HTR-8/SVneo (cell line): ENCODE measurements around a stretch of chr1.

DNA sequence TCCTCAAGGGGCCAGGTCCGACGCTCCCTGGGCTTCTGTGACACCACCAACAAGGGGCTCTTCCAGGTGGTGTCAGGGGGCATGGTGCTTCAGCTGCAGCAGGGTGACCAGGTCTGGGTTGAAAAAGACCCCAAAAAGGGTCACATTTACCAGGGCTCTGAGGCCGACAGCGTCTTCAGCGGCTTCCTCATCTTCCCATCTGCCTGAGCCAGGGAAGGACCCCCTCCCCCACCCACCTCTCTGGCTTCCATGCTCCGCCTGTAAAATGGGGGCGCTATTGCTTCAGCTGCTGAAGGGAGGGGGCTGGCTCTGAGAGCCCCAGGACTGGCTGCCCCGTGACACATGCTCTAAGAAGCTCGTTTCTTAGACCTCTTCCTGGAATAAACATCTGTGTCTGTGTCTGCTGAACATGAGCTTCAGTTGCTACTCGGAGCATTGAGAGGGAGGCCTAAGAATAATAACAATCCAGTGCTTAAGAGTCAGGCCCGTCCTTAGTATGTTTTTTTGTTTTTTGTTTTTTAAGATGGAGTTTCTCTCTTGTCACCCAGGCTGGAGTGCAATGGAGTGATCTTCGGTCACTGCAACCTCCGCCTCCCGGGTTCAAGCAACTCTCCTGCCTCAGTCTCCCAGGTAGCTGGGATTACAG lies 2.9 kb downstream of the C1QA start:
- RRBS, result no CpG with 5 or more reads among the region's 14 CpGs

GRCh38 chr1:22645776-22646508 lies 2.5 kb downstream of the C1QC start:
- RRBS, result no CpG with 5 or more reads among the region's 10 CpGs

DNA sequence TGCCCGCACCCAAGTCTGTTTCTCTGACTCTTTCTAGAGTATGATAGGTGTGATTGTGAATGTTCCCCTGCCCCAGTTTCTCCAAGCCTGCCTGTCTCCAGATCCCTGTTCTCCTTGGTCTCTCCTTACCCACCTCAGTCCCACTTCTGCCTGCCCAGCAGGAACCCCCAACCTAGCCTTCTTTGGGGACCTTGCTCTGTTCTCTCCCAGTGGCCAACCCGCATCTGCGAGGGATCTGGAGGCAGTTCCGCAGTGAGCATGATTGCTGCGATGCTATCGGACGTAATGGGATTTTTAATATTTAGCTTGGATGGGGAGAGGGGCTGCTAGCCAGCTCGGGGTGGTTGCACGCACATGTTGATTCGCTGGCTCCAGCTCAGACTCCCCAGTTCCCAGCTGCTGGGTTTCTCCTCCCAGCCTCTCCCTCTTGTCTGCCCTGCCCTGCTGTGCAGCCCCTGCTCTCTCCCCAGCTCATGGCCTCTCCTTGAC lies 79.9 kb downstream of the EPHB2 start:
- RRBS, result no CpG with 5 or more reads among the region's 10 CpGs

DNA sequence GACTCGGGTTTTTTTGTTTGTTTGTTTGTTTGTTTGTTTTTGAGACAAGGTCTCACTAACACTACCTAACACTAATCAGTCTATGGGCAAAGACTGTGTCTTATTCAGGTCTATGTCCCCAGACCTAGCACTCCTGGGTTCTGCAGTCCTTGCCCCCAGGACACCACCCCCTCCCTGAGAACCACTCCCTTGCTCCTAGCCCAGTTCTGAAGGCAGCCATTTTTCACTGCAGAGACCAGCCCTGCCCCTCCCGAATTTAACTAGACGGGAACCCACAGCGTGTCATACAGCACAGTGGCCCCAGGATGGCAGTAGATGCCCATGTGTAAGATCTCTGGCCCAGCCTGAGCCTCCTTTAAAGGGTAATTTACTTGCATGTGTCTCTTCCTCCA lies 3.6 kb upstream of the LACTBL1 start:
- RRBS, result no CpG with 5 or more reads among the region's 4 CpGs

- RRBS, result no CpG with 5 or more reads among the region's 1 CpG
These were observed 11.0 kb downstream of the KDM1A start for GRCh38 chr1:23030209-23030699.

- RRBS, result no CpG with 5 or more reads among the region's 8 CpGs
These were observed 74.3 kb downstream of the KDM1A start for GRCh38 chr1:23093503-23093976.

- RRBS, result no CpG with 5 or more reads among the region's 2 CpGs
These were observed 68.1 kb downstream of the HTR1D start for GRCh38 chr1:23149060-23149683.

GRCh38 chr1:23480413-23481184 lies 3.4 kb downstream of the ASAP3 start:
- RRBS, result no CpG with 5 or more reads among the region's 7 CpGs

GRCh38 chr1:23556518-23557123 lies 2.7 kb downstream of the ID3 start:
- RRBS, result no CpG with 5 or more reads among the region's 3 CpGs

DNA sequence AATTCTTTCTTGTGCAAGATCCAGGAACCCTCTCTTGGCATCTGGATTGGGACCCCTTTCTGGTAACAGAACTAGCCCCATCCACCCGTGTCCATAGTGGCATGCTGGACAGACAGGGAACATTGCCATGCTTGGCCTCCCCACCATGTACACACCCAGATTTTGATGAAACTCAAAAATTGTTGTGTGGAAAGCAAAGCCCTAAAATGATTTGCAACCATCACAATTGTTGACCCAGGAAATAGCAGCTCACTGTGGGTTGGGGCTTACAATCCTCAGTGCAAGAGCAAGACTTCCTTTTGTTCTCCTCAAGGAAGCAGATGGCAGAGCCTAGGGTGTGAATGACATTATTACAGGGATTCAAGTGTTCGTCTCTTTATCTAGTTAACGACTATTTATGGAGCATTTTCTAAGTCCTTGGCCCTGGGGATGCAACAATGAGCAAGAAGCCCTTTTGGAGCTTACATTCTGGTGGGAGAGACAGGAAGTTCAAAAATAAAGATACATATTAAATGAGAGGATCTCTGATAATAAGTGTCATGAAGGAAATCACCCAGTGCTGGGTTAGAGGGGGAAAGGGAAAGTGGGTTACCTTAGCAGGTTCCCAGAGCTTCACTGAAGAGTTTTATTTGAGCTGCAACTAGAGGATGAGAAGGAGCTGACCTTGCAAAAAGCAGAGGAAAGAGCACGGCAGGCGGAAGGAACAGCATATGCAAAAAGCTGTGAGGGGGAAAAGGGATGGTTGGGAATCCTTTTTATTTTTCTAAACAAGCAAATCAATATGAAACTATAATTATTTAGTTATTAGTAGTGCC lies 38.4 kb upstream of the ID3 start:
- RRBS, result no CpG with 5 or more reads among the region's 5 CpGs

GRCh38 chr1:23695558-23696747 lies 4.3 kb downstream of the RPL11 start:
- RRBS, result no CpG with 5 or more reads among the region's 7 CpGs

- RRBS, result no CpG with 5 or more reads among the region's 5 CpGs
These were observed 1.9 kb upstream of the LYPLA2 start for GRCh38 chr1:23788716-23789783.

DNA sequence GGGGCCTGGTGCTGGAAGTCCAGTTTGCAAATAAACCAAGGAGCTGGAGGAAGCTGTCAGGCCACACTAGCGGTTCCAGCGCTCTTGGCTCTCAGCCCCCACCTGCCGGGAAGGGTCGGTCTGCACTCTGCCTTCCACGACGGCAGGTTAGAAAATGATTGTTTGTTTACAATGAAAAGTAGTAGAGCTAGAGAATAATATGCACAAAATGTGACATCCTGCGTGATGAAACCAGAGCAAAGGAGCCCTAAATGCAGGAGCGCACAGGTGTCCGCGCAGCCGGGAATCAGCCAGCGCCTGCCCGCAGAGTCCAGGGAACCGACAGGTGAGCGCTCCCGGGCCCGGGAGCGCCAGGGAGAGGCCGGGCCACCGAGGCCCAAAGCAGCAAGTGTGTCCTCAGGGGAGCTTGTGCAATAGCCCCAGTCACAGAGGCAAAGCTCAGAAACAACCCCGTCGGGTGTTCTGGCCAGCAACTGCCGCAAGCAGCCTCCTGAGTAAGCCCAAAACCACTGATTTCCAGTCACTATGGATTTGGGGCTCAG lies 723 bp upstream of the GALE start:
- RRBS, result 79% methylated on average over 6 of the region's 23 CpGs

DNA sequence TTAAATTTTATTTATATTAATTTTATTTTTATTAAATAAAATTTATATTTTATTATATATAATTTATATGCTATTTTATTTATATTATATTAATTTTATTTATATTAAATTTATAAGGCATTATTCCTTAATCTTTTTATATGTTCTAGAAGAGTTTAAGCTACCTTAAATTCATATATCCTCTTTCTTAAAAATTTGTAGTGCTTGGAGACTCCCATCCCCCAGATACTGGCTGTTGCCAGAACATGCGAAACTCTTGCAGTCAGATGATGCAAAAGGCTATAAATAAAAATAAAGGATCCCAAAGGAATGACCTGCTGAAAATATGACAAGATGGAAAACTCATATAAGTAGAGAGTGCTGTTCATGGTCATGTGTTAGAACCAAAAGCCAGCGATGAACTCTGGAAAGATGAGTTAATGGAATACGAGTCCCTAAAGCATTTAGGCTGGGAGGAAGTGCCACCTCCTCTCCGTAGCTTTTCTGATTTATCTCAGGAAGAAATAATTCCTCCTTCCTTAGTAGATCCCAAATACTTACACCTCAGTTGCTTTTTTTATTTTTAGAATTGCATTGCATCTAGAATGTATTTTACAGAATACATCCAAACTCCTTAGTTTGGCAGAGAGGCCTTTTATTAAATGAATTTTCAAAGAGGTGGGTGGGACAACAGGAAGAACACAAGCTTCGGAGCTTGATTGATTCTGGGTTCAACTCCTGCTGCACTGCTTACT lies 35.7 kb upstream of the SRSF10 start:
- RRBS, result no CpG with 5 or more reads among the region's 5 CpGs

GRCh38 chr1:24105689-24106248 lies 6.2 kb downstream of the MYOM3 start:
- RRBS, result no CpG with 5 or more reads among the region's 14 CpGs

- RRBS, result no CpG with 5 or more reads among the region's 10 CpGs
These were observed 18.3 kb upstream of the IL22RA1 start for GRCh38 chr1:24161097-24161697.

DNA sequence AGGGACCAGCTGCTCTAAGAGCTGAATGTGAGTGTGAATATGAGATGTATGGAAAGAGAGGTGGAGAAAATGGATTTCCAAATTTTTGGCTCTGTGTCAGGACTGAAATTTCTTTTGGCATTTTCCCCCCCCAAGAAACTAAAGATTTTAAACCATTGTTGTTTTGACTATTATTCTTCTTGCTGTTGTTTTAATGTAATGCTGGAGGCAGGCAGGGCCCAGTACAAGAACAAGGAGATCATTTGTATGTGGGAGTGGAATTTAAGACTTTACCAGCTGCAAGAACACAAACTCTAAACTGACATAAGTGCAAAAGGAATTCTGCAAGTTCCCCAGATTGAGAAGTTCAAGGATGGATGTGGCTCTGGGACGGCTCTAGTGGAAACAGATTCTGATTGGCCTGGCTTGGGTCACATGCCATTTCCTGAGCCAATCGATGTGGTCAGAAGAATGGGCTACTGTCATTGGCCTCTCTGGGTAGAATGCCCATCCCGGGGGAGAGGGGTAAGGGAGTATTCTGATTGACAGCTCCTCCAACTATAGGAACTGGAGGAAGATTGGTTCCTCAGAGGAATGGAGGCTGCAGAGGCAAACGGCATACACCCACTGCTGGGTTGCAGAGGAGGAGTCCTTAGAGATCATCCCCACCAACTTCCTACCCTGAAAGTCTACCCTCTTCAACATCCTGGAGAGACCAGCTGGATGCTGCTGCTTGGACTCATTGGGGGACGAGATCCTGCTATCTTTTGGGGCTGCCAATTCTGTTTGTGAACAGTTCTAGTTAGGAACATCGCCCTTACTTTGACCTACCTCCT lies 5.9 kb upstream of the IFNLR1 start:
- RRBS, result no CpG with 5 or more reads among the region's 6 CpGs

DNA sequence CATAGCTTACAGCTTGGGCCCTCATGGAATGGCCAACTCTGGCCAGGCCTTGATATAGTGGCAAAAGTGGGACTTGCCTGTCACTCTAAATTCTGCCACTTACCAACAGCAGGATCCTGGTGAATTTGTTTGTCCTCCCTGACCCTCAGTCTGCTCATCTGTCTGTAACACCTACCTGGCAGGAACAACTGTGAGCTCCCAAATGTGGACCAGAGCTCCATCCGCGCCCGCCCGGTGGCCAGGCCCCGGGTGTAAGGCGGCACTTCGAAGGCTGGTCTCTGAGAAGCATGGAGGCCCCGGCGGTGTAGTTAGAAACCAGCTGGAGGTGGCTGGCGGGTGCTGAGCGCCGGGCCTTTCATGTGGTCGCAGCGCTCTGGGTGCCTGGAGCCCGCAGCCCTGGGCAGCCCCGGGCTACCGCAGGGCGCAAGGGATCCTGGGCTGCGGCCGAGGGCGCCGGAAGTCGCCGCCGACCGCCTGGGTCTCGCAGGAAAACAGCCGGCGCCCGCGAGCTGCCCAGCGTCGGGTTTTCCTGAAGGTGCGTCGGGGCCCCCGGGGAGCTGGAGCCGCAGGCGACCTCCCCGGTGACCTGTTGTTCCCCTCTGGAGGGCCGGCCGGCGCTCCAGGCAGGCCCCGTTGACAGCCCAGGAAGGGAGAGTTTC lies 2.5 kb downstream of the GRHL3 start:
- RRBS, result 20% methylated on average over 32 of the region's 43 CpGs